Measurements from ENCODE around the genes RPL27A and DENND5A.

- RRBS, result no CpG with 5 or more reads among the region's 5 CpGs
Observed at GRCh38 chr11:8234523-8234866, 29.2 kb downstream of the LMO1 start.

- RRBS, result no CpG with 5 or more reads among the region's 11 CpGs
Observed at GRCh38 chr11:8310724-8311276, 47.1 kb upstream of the LMO1 start.

GRCh38 chr11:8603699-8603975 is 9.6 kb upstream of the STK33 start:
- RRBS, result no CpG with 5 or more reads among the region's 2 CpGs

DNA sequence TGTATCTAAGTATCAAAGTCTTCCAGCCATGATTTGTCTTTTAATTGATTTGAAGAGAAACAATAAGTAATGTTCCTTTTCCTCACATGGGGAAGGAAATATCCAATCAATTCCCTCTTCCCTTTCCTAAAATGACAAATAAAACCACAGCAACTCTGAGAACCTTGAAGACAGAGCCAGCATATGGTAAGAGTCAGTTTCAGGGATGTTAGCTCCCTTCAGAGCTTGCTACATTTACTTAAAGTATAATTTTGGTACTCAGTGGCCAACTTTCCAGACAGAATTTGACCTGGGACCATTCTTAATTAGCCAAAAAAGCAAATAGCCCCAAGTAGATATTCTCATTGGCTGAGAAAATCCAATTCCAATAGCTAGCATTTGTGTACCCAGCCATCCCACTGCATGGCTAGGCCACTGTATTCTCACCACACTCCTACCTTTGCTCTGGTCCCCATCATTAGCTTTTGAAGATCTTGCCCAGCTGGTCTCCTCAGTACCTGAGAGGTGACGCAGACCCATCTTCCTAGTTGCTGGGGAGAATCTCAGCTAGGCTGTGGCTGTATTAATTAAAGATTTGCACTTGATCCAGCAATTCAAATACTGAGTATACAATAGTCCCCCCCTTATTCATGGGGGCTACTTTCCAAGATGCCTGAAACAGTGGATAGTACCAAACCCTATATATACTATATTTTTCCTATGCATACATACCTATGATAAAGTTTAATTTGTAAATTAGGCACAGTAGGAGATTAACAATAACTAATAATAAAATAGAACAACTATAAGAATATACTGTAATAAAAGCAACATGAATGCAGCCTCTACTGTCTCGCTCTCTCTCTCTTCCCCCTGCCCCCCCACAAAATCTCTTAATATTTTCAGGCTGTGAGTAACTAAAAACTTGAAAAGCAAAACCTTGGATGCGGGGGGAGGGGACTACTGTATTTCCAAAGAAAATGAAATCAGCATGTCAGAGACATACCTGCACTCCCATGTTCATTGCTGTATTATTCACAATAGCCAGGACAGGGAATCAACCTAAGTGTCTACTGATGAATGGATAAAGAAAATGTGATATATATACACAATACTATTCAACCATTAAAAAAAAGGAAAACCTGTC is 19.4 kb downstream of the TRIM66 start:
- RRBS, result no CpG with 5 or more reads among the region's 3 CpGs

- RRBS, result 2% methylated on average over 5 of the region's 74 CpGs
Observed at GRCh38 chr11:8682505-8683706, at the start of gene RPL27A. Gene RPL27A (plus strand): TSS chr11:8682792.

DNA sequence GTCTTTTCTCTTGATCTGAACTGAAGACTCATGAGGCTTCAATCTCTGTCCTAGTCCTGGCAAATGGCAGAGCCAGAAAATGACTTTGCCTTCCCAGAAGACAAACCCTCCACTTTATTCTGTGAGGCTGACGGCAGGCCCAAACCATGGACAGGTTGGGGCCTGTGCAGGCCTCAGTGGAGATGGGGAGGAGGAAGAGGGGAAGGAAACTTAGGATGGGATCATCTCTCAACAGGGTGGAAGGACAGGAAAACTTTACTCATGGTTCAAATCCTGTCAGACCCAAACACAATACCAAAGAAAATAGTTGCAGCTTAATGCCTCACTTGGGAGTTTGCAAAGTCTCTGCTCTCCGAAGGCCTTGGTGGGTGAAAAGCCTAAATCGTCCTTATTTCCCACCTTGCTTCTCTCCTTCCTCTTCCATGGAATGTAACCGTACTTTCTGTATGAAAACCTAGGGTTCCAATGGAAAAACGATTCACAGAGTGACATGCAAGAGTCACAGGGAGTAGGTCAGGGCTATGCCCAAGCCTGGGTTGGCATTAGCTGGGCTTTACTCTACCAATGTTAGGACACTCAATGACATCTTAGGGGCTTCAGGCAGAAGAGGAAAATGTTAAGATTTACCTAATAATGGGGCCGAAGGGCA is 10.0 kb downstream of the RPL27A start:
- RRBS, result no CpG with 5 or more reads among the region's 6 CpGs

- RRBS, result 66% methylated on average over 6 of the region's 26 CpGs
Observed at GRCh38 chr11:8701795-8702973, 19.6 kb downstream of the RPL27A start.

- RRBS, result no CpG with 5 or more reads among the region's 18 CpGs
Observed at GRCh38 chr11:8708799-8709758, 26.5 kb downstream of the RPL27A start.

DNA sequence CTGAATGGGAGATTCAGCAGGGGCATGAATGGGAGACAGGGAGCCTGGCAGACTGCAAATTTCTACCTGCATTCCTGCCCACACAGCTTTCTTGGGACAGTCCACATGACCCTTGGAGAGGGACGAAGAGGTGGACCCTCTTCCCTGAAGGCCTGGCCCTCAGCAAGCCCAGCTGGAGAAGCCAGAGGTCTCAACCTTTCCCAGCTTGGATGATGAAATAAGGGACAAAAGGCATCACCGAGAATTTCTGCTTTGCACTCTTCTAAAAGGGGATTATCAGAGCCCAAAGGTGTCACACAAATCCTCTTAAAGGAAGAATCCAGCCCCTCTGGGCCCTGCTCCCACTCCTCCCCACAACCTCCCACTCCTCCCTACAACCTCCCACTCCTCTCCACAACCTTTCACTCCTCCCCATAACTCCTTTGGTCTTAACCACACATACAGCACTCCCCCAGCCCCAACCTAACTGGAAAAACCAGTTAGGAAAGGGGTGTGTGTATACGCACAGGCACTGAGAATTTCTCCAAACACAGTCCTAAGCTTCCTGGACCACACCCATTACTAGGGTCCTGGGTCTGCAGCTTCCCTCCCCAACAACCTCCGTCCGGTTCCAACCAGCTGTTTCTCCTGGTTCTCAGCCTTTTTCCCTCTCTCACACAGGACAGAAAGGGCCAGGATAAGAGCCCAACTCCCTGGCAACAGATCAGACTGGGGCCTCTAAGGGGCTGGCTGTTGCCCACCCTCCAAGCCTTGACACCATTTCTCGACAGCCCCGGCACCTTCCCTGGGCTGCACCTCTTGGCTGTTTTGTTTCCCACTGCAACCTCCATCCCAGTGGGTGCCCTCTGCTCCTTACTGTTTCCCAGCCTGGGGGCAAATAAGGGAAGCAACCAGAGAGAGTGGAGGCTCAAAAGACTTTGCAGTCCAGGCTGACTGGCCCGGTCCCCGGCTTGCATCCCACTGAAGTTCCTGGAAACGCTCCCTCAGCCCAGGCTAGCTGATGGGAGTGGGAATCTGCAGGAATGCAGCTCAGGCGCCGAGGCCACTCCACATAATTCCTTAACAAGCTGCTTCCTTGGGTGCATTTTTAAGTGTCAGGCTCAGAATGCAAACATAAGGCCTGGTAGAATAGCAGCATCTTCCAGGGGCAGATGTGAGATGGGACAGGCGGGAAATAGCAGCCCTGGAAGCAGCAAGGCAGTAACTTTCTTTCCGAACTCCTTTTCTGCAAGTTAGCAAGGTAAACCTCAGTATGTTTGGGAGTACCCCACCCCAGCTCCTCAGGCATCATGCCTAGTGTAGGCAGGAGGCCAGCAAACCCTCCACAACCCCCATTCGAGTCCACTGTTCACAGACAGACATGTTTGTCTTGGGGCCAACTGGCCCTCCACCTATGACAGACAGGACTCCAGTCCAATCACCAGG is 38.8 kb downstream of the RPL27A start:
- RRBS, result no CpG with 5 or more reads among the region's 15 CpGs

- RRBS, result no CpG with 5 or more reads among the region's 2 CpGs
Observed at GRCh38 chr11:8799287-8799734, 11.2 kb downstream of the DENND2B start.

- RRBS, result no CpG with 5 or more reads among the region's 6 CpGs
Observed at GRCh38 chr11:9185668-9186276, 79.4 kb downstream of the DENND5A start.

GRCh38 chr11:9265241-9265602 is at the start of gene DENND5A:
Gene DENND5A (minus strand): TSS chr11:9265350.
- RRBS, result 5% methylated on average over 8 of the region's 41 CpGs

DNA sequence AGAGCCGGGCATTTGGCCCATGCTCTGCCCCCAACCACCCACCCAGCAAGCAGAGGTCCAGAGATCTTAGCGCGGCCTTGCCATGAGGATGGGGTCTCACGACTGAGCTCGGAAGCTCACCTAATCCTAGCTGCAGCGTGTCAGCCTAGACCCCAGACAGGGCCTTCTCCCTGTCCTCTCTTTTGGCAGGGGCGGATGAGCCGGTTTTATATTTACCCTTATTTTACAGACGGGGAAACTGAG is 374 bp upstream of the DENND5A start:
- RRBS, result 12% methylated on average over 1 of the region's 9 CpGs

DNA sequence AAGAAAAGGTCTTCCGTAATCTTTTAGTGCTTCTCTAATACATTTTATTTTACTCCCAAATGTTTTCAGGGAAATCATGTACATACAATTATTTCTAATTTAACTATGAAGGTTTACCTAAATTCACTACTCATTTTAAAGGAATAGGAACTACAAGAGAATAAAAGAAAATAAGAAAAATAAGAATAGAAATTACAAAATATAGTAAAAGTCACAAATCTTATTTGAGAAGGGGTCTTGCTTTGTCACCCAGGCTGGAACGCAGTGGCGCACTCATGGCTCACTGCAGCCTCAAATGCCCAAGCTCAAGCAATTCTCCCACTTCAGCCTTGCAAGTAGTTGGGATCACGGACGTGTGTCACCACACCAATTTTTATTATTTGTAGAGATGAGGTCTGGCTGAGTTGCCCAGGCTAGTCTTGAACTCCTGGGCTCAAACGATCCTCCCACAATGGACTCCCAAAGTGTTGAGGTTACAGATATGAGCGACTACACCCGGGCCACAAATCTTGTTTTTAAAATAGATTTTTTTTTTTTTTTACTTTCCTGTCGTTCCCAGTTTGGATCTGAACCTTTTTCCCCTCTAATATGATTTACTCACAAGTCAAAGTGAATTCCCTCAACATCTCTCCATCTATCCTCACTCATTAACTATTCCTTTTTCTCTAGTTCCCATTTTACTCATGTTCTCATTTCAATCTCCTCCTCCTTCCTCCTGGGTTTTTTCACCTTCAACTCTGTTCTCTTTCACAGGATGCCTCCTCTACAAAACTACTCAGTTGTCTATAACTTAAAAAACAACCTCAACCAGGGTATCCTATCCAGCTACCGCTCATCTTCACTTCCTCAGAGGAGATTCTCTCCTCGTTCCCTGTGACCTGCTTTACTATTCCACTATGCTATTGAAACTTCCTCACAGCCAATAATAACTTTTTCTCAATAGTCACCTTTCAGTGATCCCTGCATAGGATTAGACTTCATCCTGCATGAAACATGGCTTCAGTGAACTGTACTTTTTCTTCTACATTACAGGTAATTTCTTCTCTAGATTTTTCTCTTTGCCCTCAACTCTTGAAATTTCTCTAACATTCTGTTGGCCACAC is 24.0 kb upstream of the DENND5A start:
- RRBS, result no CpG with 5 or more reads among the region's 11 CpGs

GRCh38 chr11:9410403-9410896 is 26.0 kb downstream of the IPO7 start:
- RRBS, result no CpG with 5 or more reads among the region's 2 CpGs

- RRBS, result no CpG with 5 or more reads among the region's 2 CpGs
Observed at GRCh38 chr11:9428686-9429251, 32.0 kb upstream of the ZNF143 start.

DNA sequence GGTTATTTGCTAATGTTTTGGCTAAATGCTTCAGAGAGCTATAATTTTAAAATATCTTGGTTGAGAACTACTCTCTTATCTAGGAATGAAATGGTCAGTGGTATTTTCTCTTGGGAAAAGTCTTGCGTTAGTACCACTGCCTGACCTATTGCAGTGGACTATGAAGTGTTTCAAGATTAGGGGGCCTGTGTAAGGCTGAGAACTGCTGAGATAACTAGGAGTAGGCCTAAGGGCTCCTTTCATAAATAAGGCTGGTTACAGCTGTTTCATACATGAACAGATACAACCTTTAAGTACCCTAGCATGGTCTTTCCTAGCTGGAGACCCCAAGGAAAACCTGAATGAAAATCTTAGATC is 6.8 kb upstream of the WEE1 start:
- RRBS, result no CpG with 5 or more reads among the region's 1 CpG

- RRBS, result no CpG with 5 or more reads among the region's 4 CpGs
Observed at GRCh38 chr11:9662137-9662704, 1.7 kb upstream of the SWAP70 start.

- RRBS, result no CpG with 5 or more reads among the region's 13 CpGs
Observed at GRCh38 chr11:9740028-9741050, 76.5 kb downstream of the SWAP70 start.

DNA sequence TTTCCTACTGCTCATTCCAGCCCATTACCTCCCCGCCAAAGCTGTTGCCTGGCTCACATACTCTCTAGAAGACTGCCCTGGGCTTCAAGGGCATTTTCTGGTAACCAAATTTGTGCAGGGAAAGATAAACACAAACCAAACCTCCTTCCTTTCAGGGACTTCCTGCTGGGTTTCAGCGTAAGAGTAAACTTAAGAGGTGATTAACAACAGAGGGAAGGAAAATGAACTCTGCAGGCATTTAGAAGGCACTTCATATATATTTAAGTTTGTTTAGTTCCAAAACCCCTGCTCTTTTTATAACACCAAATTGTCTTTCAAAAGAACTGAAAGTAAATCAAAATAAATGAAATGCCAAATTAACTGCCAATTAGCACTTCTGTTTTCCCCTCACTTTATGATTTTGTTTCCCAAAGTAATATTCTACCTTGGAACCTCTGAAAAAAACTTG is 195.0 kb downstream of the SWAP70 start:
- RRBS, result no CpG with 5 or more reads among the region's 2 CpGs

Measured in amniotic epithelial cell (primary cell).